ENCODE measurements around a stretch of chr2.

DNA sequence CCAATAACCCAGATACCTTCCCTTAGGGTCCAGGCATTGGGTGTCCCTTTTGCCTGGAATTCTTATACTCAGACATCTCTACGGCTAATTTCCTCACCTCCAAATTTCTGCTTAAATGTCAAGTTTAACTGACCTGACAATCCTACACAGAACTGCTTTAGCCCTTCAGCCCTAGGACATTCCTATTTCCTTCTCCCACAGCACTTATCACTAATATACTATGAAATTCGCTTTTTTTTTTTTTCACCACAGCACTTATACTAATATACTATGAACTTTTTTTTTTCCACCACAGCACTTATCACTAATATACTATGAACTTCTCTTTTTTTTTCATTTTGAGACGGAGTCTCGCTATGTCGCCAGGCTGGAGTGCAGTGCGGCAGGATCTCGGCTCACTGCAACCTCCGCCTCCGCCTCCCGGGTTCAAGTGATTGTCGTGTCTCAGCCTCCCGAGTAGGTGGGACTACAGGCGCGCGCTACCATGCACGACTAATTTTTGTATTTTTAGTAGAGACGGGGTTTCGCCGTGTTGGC lies 612 bp downstream of the PPIL3 start:
- PRO-cap = no peak

GRCh38 chr2:200944562-200945118 lies 18.8 kb downstream of the ORC2 start:
- PRO-cap = no peak

DNA sequence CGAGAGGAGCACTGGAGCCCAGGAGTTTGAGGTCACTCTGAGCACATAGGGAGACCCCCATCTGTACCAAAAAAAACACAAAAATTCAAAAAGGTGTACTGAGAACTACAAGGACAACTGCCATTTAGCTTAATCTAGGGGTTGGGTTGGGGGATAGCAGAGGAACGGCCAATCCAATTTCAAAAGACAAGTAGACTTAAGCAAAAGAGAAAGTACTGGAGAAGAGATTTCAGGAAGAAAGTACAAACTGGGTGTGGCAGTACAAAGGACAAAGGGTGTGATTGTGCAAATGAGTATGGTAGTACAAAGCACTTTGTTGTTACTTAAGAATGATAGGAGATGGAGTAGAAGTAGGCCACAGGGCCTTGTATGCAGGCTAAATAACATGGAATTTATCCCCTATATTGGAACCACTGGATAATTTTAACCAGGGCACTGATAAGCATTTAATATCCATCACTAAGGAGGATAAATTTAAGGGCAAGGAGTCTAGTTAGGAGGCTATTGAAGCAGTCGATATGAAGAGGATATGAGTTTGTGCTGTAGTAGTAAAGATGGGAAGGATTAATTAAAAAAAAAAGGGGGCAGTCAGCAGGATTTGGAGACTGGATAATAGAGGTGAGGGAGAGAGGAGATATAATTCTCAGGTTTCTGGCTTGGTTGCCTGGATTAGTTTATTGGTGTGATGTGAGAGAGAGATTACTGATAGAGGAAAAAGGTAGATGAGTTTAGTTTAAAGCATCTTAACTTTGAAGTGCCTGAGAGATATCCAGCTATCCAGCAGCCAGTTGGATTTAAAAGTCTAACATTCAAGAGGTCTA lies 4.8 kb upstream of the ORC2 start:
- PRO-cap = no peak

GRCh38 chr2:201123340-201123603 lies 7.3 kb downstream of the CFLAR start:
- PRO-cap = bidirectional peak, plus-strand start at chr2:201123457, minus-strand start at chr2:201123461

DNA sequence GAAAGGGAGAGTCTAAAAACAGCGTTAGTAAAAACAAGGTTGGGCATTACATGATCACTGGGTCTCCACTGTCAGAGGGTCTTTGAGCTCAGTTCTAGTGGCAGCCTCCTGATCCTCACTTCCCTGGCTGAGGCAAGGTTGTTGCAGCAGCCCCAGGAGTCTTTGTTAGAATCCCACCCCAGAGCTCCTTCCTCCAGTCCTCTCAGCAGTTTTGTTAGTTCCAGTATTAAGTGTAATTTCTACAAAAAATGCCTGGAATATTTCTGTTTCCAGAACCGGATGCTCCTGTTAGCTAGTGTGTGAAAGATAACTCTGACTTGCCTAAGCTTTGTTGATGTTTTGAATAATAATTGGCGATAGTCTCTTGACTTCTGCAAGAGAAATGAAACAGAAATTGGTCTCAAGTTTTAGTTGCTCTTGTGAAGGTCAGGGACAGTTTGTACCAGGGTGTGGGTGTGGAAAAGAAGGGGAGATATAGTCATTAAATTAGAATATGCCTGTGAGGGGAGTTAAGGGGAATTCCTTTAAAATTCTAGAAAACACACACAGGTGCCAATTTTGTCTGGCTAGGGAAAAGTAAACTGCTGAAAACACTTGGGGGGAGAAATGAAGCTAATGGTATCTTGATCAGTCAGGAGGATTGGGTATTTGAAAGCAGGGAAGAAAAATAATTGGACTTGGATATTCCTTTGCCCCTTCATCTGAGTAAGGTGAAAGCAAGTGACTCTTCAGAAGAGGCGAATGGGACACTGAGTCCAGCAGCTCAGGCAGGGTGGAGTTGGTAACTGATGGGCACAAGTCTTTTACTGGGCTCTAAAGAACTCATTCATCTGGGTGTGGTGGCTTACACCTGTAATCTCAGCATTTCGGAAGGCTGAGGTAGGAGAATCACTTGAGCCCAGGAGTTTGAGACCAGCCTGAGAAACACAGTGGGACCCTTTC lies 10.9 kb downstream of the CFLAR start:
- PRO-cap = no peak

DNA sequence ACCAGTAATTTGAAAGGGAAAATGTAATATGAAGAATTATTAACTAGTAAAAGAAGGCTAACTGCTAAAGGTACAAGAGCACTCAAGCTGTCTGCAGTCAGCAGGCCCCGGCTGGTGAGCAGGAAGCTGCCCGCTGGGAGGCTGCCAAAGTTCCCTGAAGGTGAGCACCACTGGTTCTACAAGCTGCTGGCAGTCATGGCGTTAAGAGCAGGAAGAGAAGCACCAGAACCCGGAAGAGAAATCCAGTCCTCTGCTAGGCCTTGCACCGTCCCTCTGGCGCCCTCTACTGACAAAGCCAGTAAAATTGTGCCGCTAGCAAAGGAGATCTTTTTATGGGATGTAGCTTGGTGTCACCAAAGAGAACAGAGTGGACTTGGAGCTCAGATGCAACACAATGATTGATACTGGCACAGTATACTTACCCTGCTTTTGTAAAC lies 28.2 kb upstream of the CASP8 start:
- PRO-cap = no peak

DNA sequence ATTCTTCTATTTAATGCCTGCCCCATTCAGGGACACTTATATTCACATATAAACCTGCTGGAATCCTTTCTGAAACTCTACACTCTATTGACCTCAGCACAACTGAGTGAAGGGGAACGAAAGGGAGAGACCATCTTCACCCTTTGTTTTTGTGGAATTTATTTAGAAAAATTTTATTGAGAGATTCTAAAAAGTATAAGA lies 21.4 kb upstream of the FLACC1 start:
- PRO-cap = no peak

DNA sequence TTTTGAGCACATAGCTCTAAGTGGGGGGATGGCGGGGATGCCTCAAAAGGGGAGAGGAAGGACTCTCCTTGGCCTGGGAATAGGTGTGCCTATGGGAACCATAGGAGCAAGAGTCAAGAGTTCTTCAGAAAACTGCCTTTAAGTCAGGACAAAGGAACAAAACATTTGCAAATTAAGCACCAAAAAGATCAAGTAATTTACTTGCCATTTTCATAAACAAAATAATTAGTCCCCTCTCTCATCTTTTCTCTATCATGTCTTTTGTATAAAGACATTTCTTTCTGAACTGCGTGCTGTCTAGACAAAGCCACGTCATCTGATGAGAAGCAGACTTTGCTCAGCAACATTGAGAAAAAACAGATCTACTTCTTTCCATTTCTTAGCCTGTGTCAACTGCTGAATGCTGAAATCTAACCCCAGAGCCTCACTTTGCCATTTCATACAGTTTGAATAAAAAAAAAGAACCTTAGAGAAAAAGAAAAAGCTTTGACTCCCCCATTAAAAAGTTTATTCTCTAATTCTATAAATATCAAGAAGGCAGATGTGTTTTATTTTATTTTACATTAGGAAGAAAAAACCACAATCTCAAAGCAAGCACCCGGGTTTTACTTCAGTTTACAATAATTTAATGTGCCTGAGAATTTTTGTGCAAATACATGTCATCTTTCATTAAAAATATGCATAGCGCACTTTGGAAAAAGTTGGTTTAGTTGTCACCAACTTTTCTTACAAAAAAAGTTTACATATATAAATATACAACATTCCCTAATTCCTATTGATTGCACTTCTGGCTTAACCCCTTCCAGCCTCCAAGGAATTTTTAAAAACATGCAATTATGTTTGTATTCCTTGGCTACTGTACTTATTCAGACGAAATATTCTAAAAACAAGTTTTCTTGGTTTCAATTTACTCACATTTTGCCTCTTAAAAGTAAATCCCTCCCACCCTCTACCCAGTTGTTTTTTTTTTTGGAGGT lies 22.0 kb upstream of the FLACC1 start:
- PRO-cap = no peak

- PRO-cap = no peak
Observed at GRCh38 chr2:201407187-201407675, 44.0 kb downstream of the TRAK2 start.

- PRO-cap = no peak
Observed at GRCh38 chr2:201858679-201859342, 52.5 kb downstream of the CDK15 start.

- PRO-cap = no peak
Observed at GRCh38 chr2:202034363-202035476, 1.1 kb downstream of the FZD7 start.

DNA sequence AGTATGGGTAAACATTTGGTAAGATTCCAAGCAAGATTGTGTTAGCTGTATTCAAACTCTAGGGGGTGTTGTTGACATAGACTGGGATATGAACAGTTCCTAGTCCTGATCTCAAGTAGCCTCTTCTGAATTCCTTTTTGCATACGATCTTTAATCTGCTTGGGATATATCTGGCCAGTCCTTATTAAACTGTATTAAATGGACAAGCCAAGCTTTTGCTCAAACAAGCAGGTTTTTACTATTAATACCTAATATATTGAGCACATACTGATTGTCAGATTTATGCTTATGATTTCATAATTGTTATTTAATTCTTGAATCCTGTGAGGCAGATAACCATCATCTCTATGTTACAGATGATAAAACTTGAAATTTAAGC lies 13.5 kb downstream of the NOP58 start:
- PRO-cap = no peak

DNA sequence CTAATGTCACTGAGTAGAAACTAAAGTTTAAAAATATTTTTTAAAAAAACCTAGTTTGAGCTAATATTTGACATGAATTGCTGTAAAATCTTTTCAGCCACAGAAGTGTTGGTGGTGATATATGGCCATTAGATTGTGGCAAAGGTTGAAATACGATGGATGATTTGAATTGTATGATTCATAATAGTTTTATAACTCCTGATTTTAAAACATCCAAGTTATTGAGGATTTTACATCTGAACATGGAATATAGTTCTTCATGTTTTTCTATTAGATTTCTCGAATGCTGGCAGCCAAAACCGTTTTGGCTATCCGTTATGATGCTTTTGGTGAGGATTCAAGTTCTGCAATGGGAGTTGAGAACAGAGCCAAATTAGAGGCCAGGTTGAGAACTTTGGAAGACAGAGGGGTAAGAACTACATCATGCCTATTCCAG lies 31.6 kb downstream of the NOP58 start:
- PRO-cap = no peak

- PRO-cap = no peak
Observed at GRCh38 chr2:202302575-202303130, 37.1 kb downstream of the NOP58 start.

DNA sequence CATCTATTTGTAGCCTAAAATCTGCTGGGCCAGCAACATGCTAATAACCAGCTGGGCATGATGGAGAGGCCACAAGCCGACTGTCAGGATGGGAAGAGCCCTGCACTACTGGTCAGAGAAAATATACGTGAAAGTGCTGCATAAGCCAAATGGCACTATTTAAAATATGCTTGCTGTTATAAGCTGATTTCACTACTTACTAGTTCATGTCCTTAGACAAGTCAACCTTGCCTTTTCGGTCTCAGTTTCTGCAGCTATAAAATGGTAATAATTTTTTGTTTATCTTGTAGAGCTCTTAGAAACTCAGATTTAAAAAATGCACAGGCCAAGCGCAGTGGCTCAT lies 46.5 kb downstream of the NOP58 start:
- PRO-cap = no peak

DNA sequence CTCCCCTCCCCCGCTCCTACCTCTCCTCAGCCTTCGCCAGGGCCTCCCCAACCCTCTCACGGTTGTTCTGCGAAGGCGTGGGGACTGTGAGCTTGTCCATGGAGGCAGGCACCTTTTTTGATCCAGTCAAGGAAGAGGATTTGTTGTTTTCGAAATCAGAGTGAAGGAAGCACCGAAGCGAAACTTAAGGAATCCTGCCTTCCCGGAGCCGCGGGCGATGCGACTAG lies 557 bp downstream of the BMPR2 start:
- PRO-cap = no peak

- PRO-cap = no peak
Observed at GRCh38 chr2:203105844-203106200, 91.1 kb downstream of the NBEAL1 start.

DNA sequence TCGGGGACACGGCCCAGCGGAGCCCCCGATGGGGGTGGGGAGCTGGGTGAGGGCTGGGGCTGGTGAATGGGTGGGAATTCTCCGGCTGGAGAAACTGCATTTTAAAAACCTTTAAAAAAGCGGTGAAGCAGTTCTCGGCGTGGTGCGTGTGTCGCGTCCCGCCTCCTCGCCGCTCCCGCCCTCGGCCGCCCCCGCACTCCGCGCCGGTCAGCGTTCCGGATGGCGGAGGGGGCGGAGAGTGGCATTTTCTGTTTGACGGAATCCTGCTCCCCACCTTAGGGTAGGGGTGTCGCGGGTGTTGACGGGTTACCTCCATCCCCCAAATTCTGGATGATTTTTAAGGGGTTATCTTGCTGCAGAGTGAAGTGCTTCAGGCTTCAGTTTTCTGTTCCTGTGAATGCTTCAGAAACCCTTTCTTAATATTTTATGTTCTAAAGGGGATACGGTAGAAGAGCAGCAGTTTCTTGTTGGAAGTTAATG lies 560 bp downstream of the ABI2 start:
- PRO-cap = unidirectional peak, minus-strand start at position 189 of the sequence

GRCh38 chr2:203439440-203440790 lies 95.2 kb downstream of the RAPH1 start:
- PRO-cap = no peak

DNA sequence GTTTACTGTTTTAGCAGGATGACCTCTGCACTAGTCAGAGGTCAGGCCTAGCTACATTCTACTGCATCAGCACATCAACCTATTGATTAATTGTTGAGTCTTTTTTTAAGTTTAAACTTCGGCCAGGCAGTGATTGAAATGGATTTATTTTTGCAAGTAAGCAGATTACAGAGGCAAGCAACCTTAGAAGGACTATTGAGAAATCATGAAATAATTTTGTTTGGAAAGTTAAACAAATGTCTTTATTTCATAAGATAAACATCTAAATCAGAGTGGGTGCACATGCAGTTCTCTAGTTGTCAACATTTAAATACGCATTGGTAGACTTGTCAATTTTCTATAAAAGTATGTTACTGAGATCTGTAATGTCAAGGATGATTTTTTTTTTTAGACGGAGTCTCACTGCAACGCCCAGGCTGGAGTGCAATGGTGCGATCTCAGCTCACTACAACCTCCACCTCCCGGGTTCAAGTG lies 75.2 kb upstream of the CD28 start:
- PRO-cap = no peak

Measured in left cardiac atrium (tissue), 1 donor.